Esophagus muscularis mucosa (tissue), 4 donors: ENCODE measurements around a stretch of chr1.

- PRO-cap = unidirectional peak, plus-strand start at chr1:61436976
- RAMPAGE, long total RNA, 4 experiments = no peak in any of the 4 experiments
These were observed 288.3 kb downstream of the TM2D1 start for GRCh38 chr1:61436560-61437104.

DNA sequence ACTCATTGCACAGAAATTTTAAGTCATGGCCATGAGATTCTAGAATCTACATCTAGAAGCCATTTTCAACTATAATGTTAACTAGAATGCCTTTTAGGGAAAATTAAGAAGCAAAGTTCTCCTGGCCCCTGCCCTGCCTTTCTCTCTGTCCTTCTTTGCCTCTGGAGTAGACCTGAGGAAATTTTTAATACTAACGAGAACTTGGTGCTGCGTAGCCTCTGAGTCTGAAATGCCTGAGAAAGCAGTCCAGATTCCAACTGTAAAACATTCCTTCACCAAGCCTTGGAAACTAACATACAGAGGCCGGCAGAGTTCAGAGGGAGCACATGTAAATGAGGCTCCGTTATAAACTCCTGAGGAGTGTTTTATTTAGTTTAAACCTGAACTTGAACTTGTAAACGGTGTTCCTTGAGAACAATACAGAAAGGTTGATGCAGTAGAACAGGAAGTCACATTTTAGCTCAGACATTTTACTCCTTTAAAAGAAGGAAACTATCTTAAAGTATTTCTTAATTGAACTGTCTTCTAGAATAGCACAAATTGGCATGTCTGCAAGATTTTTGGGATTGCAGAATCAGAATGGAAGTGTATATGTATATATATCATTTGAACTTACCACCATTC is 280.7 kb downstream of the TM2D1 start:
- PRO-cap = no peak
- RAMPAGE, long total RNA, 4 experiments = no peak in any of the 4 experiments

DNA sequence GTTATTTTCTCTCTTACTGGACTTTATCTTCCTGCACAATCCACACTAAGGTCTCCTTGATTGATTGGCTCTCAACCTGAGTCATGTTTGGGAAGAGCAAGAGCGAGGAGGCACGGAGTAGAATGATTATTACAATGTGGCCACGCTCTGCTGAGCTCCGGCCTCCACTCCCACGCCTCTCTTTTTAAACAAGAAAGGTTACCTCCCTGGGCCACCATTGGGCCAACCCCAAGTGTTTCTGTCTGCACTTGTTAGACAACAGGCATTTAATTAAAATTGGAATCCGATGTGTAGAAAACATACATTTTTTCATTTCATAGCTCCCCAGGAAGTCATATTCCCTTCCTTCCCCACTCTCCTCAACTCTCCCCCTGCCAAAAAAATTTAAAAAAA is 278.2 kb downstream of the TM2D1 start:
- PRO-cap = no peak
- RAMPAGE, long total RNA, 4 experiments = no peak in any of the 4 experiments

- PRO-cap = unidirectional peak, plus-strand start at chr1:61638658
- RAMPAGE, long total RNA, 4 experiments = no peak in any of the 4 experiments
These were observed 86.6 kb downstream of the TM2D1 start for GRCh38 chr1:61638102-61638978.

GRCh38 chr1:62732242-62732699 is 44.1 kb upstream of the DOCK7 start:
- PRO-cap = no peak
- RAMPAGE, long total RNA, 4 experiments = no peak in any of the 4 experiments

DNA sequence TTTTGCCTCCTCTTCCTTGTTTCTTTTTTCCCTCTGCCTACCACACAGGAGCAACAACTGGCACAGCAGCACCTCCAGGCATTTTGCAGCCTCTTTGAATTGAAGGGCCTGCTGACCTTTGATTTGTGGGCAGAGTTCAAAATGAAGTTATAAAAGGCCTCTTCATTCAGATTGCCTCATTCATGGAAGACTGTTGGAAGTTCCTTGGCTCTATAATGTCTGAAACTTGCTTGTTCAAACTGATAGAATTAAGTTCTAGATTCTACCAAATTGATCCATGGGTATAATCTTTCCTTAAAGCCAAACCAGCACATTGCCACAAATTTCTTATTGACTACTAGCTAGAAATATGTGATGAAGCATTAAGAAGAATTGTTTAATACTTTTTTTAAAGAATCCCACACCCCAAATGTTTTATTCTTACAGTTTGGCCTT is 44.5 kb upstream of the FOXD3 start:
- PRO-cap = bidirectional peak, plus-strand start at position 179 of the sequence, minus-strand start at position 96 of the sequence
- RAMPAGE, long total RNA, 4 experiments = no peak in any of the 4 experiments

GRCh38 chr1:63547460-63548435 is 24.4 kb downstream of the EFCAB7 start:
- PRO-cap = no peak
- RAMPAGE, long total RNA, 4 experiments = no peak in any of the 4 experiments

DNA sequence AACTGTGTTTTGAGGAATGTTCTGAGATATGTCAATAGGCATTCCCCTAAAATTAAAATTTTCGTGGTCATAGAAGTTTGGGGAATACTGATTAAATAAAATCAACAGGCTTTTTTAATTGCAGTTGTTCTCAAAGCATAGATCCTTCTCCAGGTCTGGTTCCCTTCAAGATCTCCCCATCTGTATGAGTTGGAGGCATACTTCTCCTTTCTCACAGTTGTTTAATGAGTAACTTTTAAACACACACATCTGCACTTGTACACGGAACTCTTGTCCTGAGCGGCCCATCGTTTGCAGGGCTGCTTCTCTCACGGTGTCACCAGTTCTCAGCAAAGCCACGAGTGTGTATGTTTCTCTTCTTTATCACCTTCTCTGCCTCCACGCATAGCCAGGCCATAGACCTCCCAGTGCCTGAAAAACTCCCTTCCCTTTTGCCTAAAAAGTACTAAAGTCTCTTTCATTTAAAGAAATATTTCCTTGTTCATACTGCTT is 68.8 kb upstream of the ROR1 start:
- PRO-cap = no peak
- RAMPAGE, long total RNA, 4 experiments = no peak in any of the 4 experiments

- PRO-cap = no peak
- RAMPAGE, long total RNA, 4 experiments = no peak in any of the 4 experiments
These were observed 8.8 kb downstream of the ROR1 start for GRCh38 chr1:63782363-63783327.

DNA sequence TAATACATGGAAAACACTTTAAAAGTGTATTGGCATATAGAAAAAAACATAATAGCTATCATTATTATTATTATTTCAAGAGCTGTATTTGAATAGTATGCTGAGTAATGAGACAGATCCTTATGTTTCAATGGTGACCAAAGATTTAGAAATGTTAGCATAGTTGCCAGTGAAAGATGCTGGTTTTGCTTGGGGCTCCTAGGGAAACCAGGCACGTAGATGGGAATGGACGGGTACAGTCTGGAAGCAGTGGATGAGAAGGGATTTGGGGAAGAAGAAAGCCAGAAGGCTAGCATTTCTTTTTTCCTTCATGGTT is 111.2 kb downstream of the ROR1 start:
- PRO-cap = no peak
- RAMPAGE, long total RNA, 4 experiments = no peak in any of the 4 experiments

DNA sequence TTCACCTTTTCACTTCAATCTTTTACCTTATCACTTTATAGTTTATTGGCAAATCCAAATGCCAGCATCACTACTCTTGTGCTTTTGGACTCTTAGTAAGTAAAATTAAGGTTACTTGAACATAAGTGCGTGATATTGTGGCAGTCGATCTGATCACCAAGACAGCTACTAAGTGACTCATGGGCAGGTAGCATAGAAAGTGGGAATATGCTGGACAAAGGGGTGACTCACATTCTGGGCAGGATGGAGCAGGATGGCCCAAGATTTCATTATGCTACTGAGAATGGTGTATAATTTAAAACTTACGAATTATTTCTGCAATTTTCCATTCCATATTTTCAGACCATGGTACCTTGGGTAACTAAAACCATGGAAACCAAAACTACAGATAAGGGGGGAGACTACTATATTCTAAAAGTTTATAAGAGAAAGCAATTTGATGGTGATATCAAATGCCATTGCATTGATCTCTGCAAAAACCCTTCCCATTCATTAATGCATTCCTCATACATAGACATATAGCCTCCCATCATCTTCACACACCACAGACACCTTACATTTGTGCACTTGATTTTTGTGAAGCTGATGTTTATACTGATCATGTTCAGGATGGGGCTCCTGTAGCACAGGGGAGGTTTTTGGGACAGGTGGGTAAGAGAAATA is 120.3 kb downstream of the ROR1 start:
- PRO-cap = no peak
- RAMPAGE, long total RNA, 4 experiments = no peak in any of the 4 experiments

GRCh38 chr1:63922729-63923306 is 149.0 kb downstream of the ROR1 start:
- PRO-cap = no peak
- RAMPAGE, long total RNA, 4 experiments = no peak in any of the 4 experiments

DNA sequence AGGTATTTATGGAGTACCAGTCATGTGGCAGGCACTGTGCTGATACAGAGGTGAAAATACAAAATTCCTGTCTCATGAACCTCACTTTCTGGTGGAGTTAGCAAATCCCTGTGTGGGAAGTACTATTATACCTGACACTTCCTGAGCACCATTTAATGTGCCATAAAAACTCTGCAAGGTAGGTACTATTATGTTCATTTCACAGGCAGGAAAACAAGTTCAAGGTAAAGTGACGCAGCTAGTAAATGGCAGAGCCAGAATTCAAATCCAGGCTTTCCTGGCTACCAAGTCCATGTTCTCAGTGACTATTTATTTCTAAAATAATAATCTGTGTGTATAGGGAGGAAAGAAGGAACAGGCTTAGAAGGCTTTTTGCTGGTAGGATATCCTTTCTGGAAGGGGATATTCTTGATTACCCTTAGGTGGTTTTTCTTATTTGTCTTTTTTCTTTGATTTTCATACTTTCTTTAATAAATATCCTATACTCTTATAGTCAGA is 182.0 kb upstream of the UBE2U start:
- PRO-cap = no peak
- RAMPAGE, long total RNA, 4 experiments = no peak in any of the 4 experiments

DNA sequence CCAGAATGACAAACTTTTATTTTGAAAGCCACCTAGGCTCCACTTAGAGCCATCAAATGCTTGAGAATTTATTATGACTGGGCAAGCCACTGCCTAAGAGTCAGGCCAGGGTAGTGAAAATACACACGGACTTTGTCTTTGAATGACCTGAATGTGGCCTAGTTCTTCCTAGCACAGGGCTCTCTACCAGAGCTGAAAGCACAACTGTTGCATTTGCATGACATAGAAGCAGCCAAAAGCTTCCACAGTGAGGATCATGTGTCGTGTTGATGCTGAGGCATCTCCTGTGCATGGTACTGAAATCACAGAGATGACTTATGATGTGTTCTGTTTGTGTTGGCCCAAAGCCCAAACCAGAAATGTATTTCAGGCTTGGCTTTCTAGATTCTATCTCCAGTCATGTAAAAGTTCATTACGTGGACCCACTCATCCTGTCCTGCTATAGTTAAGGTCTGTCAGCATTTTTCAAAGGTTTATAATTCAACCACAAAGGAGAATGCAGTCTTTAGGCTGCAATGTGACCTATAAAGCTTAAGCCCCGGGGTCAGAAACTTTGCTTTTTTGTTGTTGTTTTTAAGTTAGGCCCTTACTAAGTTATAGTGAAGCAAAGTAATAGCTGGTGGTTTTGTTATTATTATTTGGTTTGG is 163.9 kb upstream of the UBE2U start:
- PRO-cap = bidirectional peak, plus-strand start at position 393 of the sequence, minus-strand start at position 209 of the sequence
- RAMPAGE, long total RNA, 4 experiments = no peak in any of the 4 experiments

DNA sequence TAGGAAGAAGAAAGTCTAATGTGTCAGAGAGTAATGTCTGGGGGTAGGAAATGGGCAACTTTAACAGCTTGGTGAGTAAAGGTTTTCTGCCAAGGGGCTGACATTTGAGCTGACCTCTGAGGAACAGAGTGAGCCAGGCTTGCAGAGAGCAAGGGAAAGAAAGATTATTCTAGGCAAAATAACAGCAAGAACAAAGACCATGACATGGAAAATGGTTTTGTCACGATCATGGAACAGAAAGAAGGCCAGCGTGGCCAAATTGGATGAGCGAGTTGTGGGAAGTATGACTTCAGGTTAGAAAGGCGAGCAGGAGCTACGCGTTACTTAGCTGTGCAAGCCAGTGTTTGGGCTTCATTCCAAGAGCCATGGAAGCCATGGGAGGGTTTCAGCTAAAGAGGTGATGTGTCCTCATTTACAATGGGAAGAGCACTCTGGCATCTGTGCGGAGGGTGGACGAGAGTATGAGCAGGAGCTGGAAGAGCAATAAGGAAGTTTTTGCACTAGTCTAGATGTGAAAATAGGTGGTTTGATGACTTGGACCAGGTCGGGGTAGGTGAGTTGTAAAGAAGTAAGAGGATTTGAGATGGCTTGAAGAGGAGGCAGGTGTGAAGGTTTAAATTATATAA is 132.5 kb upstream of the UBE2U start:
- PRO-cap = no peak
- RAMPAGE, long total RNA, 4 experiments = no peak in any of the 4 experiments

GRCh38 chr1:64469134-64469448 is 838 bp upstream of the CACHD1 start:
- PRO-cap = no peak
- RAMPAGE, long total RNA, 4 experiments = no peak in any of the 4 experiments

GRCh38 chr1:64745238-64745604 is 346 bp downstream of the RAVER2 start:
- PRO-cap = no peak
- RAMPAGE, long total RNA, 4 experiments = no peak in any of the 4 experiments

DNA sequence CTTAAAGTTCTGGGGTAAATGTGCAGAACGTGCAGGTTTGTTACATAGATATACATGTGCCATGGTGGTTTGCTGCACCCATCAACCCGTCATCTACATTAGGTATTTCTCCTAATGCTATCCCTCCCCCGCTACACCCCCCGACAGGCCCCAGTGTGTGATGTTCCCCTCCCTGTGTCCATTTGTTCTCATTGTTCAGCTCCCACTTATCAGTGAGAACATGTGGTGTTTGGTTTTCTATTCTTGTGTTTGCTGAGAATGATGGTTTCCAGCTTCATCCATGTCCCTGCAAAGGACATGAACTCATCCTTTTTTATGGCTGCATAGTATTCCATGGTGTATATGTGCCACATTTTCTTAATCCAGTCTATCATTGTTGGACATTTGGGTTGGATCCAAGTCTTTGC is 28.3 kb downstream of the RAVER2 start:
- PRO-cap = no peak
- RAMPAGE, long total RNA, 4 experiments = no peak in any of the 4 experiments

GRCh38 chr1:64894795-64895160 is 71.6 kb downstream of the JAK1 start:
- PRO-cap = no peak
- RAMPAGE, long total RNA, 4 experiments = no peak in any of the 4 experiments

- PRO-cap = no peak
- RAMPAGE, long total RNA, 4 experiments = no peak in any of the 4 experiments
These were observed 33.7 kb downstream of the JAK1 start for GRCh38 chr1:64932584-64933031.